Peritoneum (tissue), 1 donor: ENCODE results near the gene MANSC1.

DNA sequence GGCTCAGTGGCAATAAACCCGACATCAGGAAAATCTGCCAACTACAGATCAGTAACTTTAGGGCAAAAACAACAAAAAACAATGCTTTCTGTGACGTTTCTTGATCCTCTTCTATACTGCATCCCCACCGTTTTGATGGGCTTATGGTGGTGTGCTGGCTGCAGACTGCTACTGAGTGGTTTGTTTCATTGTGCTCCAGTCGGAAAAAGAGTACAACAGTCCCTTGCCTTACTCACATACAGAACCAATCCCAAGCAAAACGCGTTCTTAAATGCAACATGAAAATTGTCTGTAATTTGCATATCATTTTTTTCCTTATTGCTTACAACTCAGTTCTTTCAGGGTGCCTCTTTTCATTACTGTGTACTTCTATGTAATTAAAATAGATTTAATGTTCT, 2.3 kb downstream of the ETV6 start:
- PRO-cap: no peak

GRCh38 chr12:11655445-11655752, 5.9 kb downstream of the ETV6 start:
- PRO-cap: no peak

- PRO-cap: no peak
These were observed 79.5 kb downstream of the ETV6 start for GRCh38 chr12:11729043-11729288.

- PRO-cap: no peak
These were observed 87.4 kb downstream of the ETV6 start for GRCh38 chr12:11736699-11737425.

- PRO-cap: no peak
These were observed 96.5 kb downstream of the ETV6 start for GRCh38 chr12:11745817-11746550.

GRCh38 chr12:11769669-11770135, 120.2 kb downstream of the ETV6 start:
- PRO-cap: no peak

GRCh38 chr12:11795512-11796402, 146.3 kb downstream of the ETV6 start:
- PRO-cap: no peak

DNA sequence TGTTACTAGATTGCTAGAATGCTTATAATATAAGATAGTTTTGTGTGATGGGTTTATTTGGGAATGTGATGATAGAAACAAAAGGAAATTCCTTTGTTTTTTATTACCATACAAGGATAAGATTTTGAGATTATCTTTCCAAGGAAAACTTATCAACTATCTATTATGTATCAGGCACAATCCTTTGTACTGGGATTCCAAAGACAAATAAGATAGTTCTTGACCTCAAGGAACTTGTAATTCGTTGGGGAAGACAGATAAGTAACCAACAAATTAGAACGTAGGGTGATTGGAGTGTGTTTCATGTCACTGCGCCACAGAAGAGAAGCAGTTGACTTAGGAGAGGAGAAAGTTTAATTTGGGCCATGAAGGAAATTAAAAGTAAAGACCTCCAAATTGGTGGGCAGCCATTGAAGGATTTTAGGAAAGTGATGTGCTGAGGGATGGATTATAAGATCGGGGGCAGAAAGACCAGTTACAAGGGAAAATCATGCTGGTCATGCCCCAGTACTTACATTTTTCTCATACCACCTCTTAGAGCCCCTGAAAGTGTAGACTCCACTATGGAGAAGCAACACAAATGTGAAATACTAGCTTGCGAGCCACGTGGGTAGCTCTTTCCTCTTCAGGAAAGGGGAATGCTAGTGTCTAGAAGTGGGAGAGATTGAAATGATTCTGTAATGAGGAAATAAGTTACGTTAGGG, 148.6 kb downstream of the ETV6 start:
- PRO-cap: no peak

DNA sequence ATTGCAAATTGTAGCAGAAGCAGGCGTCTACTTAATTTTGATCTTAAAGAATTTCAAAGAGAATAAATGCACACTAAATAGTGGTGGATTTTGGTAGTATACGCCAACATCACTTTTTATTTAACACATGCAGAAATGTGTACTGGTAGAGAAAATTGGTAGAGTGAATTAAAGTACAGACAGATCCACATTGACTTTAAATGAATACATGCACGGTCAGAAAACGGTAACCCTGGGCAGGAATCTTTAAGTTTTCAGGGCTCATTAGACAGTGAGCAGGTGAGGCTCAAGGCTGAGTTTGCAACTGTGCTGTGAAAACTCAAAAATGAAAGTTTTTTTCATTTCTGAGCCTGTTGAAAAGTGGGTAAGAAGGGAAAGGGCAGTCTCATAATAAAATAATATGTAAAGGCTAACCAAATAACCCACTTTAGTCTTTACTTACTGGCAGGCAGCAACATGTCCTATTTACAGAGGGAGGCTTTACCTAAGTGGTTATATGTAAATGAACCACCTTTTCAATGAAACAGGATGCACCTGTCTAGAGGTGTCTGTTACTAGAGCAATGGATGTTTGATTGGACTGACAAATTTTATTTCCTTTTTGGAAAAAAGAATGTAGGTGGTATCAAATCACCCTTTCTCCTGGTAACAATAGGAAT, 157.9 kb downstream of the ETV6 start:
- PRO-cap: no peak

DNA sequence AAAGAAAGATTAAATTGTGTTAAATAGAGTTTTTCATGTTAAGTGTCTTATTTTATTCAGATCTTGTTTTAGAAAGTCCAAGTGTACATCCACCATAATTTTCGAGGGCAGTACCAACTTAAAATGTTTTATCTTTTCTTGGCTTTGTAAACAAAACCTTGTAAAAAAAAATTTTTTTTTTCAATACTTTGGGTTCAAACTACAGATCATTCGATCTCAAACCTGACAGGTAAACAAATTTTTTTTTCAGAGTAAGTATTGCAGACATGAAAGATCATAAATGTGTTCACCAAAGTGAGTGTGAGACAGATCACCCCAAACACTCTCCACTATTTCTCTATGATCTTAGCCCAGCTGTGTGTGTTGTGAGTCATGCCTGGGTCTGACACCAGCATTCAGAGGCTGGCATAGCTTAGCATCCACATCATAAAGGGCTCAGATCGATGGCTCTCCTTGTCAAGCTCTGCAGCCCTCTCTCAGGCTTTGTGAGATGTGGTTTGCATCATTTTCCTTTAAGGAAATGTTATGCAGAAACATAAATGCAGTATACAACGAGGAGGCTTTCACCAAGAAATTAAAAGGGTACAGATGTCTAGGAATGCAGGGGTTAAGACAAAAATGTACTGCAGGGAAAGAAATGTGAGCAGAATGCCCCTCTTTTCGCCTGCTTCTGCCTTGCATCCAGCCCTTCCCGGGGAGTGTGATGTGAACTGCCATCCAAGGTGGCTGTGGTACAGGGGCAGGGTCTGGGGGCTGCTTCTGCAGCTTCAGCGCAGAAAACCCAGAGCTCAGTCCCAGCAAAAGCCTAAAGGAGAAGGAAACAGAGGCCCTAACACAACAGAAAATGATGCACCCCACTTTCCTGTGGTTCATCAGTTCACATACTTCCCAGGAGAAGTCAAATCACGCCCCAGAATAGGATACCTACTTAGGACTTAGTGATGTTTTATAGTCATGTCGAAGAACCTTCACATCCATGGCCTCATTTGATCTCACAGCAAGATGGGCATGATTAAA, 165.0 kb downstream of the ETV6 start:
- PRO-cap: no peak

GRCh38 chr12:11815206-11815785, 165.8 kb downstream of the ETV6 start:
- PRO-cap: no peak

DNA sequence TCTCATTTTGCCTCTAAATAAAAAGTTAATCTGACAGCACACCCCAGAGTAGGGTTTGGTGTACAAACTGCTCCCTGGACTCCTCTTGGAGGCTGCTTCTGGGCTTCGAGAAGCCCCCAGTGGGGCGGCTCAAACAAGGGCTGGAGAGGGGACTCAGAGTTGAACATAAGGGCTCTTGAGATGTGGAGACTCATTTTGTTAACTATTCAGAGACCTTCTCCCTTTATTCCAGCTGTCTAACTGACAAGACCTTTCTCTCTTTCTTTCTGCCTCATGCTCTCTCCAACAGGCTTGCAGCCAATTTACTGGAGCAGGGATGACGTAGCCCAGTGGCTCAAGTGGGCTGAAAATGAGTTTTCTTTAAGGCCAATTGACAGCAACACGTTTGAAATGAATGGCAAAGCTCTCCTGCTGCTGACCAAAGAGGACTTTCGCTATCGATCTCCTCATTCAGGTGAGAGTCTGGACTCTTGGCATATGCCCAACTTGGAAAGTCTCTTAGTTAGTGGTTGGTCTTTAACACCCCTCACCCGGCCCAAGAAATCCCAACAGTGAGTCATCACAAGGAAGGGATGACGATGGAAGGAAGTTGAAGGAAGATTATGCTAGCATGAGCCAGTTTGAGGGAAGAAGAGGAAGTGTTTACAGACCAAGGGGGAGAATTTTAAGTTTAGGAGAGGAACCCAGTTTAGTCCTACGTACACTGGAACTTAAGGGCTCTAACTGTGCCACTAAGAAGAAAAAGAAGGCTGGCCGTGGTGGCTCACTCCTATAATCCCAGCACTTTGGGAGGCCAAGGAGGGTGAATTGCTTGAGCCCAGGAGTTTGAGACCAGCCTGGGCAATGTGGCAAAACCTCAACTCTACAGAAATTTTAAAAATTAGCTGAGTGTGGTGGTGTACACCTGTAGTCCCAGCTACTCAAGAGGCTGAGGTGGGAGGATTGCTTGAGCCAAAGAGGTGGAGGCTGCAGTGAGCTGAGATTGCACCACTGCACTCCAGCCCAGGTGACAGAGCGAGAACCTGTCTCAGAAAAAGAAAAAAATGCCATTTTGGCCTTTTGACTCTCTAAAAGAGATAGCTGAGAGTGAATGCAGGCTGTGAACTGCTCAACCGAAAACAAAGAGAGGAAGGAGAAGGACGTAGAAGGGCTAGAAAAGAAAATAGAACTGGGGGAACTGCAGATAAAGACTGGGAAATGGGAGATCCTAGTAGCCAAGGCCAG, 189.8 kb downstream of the ETV6 start:
- PRO-cap: no peak

DNA sequence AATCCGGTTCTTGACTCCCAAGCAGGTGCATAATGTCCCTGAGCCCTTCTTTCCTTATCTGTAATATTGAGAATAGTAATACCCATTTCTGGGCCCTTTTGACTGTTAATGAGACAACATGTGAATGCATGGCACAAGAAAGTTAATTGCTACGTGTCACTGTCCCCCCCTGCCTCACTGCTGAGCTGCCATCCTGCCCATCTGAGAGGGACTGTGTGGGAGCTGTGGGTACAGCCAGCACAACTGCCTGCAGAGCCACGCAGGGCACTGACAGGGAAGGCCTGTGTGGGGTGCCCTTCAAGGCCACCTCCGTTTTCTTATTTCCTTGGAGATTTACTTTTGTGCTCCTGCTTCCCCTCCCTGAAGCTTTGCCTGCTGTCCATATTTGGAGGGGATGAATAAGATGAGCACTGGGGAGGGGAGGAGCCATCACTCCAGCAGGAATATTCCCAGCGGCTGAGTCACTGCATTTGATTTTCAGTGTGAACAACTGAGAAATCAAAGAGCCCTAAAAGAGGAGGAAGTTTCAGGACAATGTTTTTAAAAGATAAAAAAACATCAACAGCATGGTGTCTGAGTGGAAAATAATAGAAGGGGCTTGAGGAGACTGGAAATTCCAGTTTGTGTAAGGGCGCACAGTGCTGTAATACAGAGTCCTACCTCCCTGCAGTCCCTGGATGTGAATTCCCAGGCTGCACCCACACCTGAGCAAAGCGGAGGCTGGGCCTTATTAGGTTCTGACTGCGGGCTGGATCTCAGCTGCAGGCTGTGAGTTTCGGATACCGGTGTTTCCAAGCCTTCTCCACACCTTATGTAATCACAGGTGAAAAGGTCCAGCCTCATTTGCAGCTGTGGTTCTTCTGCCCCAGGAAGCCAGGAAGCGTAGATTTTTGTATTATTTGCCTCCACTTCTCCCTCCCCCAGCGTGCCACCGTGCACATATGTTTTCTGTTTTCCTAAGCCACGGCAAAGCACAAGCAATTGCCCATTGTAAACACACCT, 192.7 kb upstream of the BCL2L14 start:
- PRO-cap: no peak

DNA sequence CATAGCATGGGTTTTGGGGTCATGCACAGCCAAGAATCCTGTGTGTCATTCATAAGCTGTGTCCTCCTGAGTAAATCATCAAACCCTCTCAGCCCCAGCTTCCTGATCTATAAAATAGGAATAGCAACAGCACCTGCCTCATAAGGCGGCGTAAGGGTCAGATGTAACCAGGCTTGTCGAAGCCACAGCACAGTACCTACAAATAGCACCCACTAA, 188.4 kb upstream of the BCL2L14 start:
- PRO-cap: no peak

- PRO-cap: no peak
These were observed 50.2 kb downstream of the LRP6 start for GRCh38 chr12:12216610-12216982.

DNA sequence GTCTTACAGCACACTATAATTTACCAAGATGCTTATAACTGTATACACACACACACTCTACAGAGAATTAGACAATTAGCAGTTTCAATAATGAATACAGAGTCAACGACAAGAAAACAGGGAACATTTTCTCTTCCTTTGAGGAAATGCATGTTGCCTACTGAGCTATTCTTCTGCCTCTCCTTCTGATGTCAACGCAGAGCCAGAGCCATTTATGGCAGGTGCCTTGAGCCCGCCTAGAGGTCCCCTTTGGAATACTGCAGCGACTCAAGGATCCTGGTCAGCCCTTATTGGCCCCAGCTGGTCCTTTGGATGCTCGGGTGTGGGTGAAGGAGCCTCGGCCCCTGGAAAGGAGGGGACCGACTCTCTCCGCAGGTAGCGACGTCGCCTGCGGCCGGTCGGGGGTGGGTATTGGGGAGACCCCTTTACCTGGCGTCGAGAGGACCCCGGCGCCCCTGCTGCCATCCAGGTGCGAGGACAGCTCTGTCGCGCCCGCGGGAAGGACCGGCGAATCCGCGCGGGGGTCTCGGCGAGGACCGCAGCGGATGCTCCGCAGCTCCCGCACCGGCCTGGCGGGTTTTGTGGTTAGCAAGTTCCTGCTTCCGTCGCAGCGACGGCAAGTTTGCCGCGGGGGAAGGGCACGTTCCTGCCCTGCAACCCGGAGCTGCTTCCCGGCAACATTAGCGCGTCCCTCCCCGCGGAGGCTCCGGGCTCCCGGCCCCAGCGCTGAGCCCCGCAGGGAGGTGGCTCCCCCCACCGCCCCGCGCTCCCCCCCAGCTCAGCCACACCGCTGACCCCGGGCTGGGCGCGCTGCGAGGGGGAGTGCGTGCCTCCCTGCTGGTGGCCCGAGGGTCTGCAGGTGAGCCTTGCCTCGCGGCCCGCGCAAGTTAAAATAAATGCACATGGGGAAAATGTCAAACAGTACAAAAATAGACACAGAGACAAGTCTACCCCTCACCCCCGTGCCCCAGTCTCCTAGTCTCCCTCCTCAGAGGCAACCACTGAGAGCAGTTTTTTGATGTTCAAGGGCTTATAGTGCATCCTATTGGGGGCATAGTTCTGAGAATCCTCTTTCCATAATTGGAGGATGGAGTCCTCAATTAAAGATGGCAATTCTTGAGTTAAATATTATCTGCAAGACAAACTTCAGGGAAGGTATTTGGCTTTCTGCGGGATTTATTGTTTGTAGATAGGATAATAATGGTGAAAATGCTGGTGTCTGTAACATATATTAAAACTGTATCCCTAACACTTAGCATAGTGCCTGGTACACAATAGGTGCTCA, at the start of gene MANSC1:
Gene MANSC1, minus strand, starts transcription at position 594 of the 1,285 bp plus-strand sequence.
- PRO-cap: no peak

- PRO-cap: no peak
These were observed 28.0 kb downstream of the BORCS5 start for GRCh38 chr12:12384485-12385599.

DNA sequence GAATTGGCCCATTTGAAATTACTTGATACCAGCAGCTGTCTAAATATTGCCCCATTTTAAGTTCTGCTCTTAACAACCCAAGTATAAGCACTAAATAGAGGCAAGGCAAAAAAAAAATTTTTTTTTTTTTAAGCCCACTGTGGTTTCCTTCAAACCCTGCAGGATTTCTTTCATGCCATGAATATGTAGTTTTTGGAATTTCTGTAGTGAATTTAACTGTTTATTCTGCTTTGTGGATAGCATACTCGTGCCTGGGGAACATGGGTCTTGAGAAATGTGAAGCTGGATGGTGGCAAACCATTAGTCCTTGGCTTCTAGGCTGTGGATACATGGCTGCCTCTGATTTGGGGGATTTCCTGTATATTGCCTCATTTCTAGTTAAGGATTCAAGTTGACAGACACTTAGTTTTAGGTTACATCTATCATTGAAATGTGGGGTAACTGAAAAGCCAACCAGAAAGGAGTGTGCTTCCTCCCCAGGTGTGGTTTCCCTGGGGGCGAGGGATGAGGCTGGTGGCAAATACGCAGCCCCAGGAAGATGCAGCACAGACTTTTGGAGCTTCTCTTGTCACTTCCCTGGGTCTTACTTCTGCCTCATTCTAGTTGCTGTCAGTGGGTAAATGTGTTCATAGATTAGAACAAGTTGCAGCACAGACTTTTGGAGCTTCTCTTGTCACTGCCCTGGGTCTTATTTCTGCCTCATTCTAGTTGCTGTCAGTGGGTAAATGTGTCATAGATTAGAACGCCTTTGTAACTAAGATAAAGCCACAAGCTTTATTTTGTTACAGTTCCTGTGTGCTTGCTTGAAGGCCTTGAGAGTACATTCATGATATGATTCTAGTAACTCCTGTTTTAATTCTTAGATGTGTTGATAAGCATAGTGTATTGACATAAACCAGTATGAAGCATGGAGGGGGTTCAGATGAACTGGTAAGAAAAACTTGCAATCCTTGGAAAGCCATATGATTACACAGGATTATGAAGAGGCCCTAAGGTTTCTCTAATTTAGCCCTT, 85.0 kb downstream of the BORCS5 start:
- PRO-cap: no peak

- PRO-cap: no peak
These were observed 94.4 kb downstream of the BORCS5 start for GRCh38 chr12:12451261-12451624.

- PRO-cap: no peak
These were observed 95.3 kb downstream of the DUSP16 start for GRCh38 chr12:12467104-12468079.